Mesenchymal stem cell of Wharton's jelly (primary cell): Measurements from ENCODE around the gene TMEM183A.

- CAGE, long polyA plus RNA: no peak
These were observed 11.6 kb downstream of the SHISA4 start for GRCh38 chr1:201899915-201901164.

GRCh38 chr1:201941250-201942450 is 4.7 kb downstream of the LMOD1 start:
- CAGE, long polyA plus RNA: no peak

GRCh38 chr1:202003001-202003589 is 7.3 kb upstream of the ELF3 start:
- CAGE, long polyA plus RNA: no peak

DNA sequence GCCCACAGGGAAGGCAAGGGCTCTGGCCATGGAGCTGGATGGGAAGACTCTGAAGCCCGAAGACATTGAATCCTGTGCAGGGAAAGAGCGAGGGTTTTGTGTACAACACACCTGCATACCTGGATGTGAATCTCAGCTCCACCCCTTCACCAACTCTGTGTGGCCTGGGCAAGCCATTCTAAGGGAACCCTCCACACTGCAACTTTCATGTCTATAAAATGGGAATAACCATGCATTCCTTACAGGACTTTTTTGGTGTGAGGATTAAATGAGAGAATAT is 1.1 kb upstream of the ELF3 start:
- CAGE, long polyA plus RNA: no peak

DNA sequence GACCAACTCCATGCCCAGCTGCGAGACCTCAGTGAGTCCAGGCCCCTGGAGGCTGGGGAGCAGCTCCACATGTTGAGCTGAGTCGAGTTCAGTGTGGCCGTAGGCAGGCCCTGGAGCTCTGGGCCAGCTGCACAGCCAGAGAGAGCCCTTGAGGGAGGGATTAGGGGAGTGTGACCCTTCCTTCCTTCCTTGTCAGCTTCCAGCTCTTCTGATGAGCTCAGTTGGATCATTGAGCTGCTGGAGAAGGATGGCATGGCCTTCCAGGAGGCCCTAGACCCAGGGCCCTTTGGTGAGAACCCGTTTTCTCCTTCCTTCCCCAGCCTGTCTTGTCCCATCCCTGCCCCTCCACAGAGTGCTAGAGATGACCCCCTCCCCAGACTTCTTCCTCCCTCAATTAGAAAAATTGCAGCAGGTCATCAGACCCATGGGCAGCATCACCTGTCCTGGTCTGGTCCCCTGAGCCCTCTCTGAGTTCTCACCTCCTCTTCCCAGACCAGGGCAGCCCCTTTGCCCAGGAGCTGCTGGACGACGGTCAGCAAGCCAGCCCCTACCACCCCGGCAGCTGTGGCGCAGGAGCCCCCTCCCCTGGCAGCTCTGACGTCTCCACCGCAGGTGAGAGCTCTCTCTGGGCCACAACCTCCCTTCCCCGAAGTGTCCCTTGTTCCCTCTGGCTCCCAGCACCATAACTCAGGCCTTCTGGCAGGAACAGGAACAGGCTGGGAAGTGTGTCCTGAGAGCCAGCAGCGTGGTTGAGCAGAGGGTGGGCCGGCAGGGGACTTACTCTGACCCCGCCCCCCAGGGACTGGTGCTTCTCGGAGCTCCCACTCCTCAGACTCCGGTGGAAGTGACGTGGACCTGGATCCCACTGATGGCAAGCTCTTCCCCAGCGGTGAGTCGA is 2.0 kb downstream of the ELF3 start:
- CAGE, long polyA plus RNA: no peak

DNA sequence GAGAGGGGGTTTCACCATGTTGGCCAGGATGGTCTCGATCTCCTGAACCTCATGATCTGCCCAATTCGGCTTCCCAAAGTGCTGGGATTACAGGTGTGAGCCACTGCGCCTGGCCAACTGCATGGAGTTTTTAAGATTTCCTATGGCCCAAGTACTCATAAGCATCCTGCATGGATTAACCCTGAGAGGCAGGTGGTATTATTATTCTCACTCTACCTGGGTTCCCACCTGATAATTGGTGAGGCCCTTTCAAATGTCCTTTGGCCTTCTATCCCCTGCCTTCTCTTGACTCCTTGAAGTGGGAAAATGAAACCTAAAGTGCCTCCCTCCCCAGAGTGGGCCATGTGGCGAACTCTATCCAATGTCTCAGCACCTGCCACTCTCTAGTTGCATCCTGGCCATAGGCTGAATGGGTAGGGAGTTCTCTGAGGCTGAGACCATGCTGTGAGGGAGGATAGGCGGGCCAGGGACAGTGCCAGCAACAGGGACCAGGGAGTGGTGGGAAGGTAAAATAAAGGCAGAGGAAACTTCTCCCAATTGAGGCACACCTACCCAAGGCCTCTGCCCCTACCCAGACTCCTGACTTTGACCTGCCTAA is 35.3 kb downstream of the ELF3 start:
- CAGE, long polyA plus RNA: no peak

- CAGE, long polyA plus RNA: no peak
These were observed 7.0 kb downstream of the GPR37L1 start for GRCh38 chr1:202129780-202130121.

- CAGE, long polyA plus RNA: no peak
These were observed 20.6 kb downstream of the LGR6 start for GRCh38 chr1:202213895-202214828.

DNA sequence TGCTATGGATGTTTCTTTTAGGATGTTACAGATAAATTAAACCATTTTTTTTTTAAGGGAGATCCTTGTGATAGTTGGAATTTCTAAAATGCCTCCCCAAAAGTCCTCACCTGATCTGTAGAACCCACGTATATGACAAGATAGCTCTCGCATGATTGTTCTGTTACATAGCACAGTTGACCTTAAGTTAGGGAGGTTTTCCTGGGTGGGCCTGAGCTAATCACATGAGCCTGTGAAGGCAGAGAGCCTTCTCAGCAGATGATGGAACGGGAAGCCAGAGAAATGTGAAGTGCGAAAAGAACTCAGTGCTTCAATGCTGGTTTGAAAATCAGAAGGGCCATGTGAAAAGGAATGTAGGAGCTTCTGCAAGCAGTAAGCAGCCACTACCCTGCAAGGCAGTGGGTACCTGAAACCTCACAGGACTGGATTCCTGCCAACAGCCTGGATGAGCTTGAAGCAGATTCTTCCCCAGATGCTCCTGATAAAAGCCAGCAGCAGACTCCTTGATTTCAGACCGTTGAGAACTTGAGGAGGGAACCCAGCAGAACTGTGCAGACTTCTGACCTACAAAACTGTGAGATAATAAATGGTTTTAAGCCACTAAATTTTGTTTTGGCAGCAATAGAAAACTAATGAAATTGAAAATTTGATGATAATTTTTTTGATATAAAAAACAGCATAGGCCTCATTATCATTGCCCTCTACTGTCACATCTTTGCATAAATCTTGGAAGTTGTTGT is 158.6 kb downstream of the SYT2 start:
- CAGE, long polyA plus RNA: no peak

GRCh38 chr1:202581072-202581960 is 128.9 kb downstream of the SYT2 start:
- CAGE, long polyA plus RNA: no peak

DNA sequence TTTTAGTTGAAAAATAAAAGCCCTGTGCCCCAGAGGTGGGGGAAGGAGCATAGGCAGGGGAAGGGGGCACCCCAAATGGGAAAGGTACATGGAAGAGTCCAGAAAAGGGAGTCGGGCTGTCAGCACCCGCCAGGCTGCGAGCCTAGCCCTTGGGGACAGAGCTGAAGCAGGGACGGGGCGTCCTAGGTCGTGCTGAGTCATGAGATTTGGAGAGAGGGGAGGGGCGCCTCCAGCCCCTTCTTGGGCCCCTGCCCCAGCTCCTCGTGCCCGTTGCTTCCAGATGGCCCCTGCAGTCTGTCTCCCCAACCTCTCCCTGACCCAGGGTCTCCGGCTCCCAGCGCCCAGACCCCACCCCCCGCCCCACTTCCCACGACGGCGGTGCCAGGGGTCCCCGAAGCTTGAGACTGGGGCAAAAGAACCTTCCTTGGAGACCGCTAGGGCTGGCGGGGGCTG is 802 bp downstream of the SYT2 start:
- CAGE, long polyA plus RNA: no peak

DNA sequence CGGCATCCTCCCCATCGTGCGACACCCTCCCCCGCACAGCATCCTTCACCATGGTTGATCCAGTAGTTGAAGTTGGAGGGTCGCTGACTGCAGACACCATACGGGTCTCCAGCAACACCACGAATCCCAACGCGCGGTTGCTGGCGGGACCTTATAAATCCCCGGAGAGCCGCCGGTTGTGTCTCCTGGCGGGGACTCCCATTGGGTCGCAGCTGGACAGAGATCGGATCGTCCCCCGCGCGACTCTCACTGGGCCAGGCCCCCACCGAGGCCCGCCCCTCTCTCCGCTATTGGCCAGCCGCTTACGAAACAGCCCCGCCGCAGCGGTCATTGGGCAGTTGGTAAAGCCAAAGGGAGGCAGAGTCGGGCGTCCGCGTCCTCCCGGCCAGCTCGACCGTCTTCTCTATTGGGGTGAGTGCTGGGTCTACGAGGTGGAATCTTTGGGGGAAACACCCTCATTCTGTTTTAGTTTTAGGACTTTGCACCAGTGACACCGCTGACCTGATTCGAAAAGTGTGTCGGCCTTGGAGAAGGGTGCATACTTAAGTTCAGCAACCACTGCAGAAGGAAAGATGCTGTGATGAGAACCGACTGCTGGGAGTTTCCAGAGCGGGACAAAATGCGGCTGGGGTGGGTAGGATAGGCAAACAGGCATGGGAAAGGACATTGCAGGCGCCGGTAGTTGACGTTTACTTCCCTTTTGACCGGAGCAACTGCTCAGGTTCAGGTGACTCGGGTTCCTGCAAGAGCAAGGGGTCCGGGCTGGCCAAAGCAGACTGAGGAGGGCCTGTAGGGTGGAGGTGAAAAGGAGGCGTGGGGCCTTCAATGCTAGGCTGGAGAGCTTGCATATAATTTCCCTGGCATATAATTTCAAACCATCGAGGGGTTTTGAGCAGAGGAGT is 27.3 kb downstream of the RABIF start:
- CAGE, long polyA plus RNA: no peak

- CAGE, long polyA plus RNA: no peak
These were observed 7.2 kb downstream of the ADIPOR1 start for GRCh38 chr1:202950948-202951212.

DNA sequence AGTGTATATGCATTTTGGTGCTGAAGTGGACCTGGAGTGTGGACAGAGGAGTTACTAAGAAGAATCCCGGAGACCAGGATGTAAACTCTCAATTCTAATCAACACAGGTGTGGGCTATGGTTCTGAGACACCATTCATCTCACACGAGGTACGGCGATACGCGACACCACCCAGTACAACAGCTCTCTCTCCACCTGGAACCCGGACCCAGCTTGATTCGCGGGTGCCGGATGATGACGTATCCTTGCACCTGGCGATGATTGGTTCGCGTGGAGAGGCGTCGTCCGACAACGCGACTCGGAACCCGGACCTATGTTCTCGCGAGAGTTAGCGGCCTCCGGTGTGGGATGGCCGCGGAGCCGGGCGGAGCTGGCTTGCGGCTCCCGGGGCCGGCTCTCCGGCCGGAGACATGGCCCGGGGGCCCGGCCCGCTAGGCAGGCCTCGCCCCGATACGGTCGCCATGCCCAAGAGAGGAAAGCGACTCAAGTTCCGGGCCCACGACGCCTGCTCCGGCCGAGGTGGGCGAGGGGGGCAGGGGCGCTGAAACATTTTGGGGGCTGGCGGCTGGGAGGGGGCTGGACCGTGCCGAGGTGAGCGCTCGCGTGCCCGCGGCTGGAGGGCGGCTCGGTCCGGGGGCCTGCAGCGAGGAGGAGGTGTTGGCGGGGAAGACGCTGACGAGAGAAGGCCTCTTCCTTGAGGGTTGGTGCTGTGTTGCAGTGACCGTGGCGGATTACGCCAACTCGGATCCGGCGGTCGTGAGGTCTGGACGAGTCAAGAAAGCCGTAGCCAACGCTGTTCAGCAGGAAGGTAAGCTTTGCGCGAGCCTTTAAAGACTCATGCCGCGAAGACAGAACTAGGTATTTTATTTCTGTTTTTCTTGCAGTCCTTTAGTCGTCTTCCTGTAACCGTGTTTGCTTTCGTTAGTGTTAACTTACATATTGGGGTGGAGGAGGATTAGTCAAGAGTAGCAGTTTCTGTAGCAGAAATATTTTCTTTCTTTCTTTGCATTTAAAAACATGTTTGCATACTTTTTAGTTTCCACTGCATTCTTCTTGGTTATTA is at the start of gene TMEM183A:
Gene TMEM183A (plus strand): TSS at position 318 of the 1,062 bp plus-strand sequence.
- CAGE, long polyA plus RNA: start-site peak on the plus strand centred at position 347 of the sequence, 65 bp wide, 936 and 413 reads in 2 replicates

- CAGE, long polyA plus RNA: no peak
These were observed 14.9 kb upstream of the BTG2 start for GRCh38 chr1:203290168-203291046.

- CAGE, long polyA plus RNA: no peak
These were observed 55.7 kb upstream of the FMOD start for GRCh38 chr1:203406513-203407099.

GRCh38 chr1:203571924-203572632 is 54.6 kb upstream of the ATP2B4 start:
- CAGE, long polyA plus RNA: no peak

- CAGE, long polyA plus RNA: no peak
These were observed 1.3 kb downstream of the ATP2B4 start for GRCh38 chr1:203627710-203628627.

DNA sequence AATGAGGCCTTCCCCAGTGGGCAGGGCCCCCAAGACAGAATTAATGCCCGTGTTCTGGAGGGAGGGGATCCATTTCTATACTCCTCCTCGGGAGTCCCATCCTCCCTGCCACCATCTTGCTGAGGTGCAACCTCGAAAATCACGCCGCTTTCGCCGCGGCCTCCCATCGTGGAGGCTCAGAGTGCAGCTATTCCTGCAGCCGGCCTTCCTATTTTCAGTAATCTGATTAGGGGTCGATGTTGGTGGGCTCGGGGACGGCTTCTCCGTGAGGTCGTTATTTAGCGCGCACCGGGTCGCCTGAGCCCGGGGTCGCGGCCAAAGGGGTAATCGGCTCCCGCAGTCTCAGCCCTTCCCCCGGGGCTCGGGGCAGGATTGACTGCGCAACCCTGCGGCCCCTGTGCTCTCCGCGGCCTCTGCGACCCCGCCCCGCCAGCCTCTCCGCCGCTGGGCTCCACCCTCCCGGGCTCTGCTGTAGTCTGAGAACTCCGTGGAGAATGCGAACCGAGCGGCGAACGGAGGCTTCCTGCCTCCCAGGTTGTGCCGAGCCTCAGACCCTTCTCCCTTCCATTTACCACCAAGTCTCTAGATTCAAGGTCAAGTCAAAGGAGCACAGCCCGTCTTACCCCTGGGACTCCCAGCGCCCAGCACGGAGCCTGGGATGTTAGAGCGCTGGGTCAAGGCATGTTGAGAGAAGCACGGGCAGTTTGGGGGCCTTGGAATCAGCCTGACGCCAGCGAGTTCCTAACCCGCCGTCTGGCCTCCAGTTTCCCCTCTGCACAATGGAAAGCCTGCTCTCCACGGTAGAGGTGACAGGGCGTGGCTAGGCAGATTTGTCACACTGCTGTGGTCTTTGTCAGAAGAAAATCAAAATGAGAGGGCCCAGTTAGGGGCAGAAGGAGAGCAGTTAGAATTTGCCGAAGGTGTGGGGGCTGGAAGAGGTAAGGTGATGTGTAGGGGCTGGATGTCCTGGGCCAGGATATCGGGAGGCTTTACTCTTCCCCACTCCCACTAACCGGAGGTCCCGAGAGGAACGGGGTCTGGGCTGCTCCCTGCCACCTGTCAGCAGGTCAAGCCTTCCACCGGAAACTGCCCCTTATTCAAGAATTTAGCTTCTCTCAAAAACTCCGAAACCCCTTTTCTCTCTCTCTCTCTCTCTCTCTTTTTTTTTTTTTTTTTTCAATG is 3.0 kb downstream of the ATP2B4 start:
- CAGE, long polyA plus RNA: no peak

DNA sequence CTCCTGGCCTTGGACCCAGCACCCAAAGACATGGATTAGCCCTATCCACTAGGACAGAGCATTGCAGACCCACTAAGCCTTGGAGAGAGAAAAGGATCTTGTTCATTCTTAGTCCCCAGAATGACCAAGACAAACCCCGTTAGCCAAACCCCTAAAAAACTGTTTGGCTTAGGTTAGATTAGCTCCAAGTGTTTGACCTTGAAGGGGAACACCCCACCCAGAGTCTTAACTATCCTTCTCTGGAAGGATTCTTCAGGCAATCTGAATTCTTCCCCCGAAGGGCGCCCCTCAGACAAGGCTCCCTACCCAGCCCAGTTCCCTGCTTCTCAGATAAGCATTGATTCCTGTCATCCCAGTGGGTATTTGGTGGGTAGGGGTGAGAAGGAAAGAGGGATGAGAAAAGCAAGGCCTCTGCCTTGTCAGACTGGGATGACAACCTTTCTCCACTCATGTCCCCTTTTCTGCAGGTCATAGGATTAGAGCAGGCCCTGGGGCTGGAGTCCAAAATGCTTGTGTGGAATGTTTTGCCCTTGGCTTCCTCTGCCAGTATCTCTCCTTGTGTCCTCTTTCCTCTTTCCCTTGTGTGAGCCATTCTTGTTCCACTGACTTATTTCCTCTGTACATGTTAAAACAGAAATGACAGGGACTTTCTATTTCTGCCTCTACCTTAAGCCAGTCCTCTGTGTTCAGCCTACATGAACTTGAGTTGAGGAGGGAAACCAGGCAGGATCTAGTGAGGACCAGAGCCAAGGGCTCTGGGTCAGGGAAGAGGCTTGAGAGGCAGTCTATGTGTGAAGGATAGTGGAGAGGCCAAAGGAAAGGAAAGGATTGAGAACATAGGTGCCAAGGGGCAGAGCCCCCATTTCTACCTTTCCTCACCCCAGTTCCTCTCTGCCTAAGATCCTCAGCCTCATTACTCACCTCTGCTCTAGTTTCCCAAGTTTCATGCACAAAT is 4.0 kb downstream of the ATP2B4 start:
- CAGE, long polyA plus RNA: no peak